CMK (cell line): Measurements from ENCODE around the genes THEGL and SPINK2.

- RRBS = no CpG with 5 or more reads among the region's 25 CpGs
Measured at GRCh38 chr4:54020101-54021414, 43.8 kb downstream of the CHIC2 start.

DNA sequence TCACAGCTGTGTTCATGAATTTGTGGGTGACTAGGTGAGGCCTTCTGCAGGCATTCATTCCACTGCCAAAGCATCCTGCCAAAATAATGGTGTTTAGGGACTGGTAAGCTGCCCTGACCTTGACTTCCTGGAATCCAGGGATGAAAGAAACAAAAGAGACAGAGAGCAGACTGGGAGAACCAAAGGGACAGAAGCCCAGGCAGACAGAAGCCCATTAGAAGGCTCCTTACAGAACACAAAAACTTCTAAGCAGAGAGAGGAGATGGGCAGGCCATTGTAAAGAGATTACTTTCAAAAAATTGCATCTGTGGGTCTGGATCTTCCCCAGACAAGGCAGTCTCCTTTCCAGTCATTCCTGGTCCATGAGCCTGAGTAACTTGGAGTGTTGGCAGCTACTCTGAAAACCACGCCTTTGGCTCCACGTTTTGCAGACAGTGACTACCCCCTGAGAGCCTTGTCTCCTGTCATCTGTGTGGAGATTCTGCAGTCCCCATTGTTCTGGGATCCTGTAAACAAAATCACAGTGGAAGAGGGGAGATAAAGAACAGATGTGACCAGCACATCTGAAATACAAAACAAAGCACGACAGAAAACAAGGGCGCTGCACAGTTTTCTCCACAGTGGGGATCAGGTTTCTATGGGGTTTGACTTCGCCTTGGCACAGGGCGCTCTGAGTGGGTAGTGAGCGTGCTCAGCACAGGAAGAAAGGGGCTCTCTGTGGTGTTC lies 31.9 kb upstream of the PDGFRA start:
- RRBS = no CpG with 5 or more reads among the region's 7 CpGs

DNA sequence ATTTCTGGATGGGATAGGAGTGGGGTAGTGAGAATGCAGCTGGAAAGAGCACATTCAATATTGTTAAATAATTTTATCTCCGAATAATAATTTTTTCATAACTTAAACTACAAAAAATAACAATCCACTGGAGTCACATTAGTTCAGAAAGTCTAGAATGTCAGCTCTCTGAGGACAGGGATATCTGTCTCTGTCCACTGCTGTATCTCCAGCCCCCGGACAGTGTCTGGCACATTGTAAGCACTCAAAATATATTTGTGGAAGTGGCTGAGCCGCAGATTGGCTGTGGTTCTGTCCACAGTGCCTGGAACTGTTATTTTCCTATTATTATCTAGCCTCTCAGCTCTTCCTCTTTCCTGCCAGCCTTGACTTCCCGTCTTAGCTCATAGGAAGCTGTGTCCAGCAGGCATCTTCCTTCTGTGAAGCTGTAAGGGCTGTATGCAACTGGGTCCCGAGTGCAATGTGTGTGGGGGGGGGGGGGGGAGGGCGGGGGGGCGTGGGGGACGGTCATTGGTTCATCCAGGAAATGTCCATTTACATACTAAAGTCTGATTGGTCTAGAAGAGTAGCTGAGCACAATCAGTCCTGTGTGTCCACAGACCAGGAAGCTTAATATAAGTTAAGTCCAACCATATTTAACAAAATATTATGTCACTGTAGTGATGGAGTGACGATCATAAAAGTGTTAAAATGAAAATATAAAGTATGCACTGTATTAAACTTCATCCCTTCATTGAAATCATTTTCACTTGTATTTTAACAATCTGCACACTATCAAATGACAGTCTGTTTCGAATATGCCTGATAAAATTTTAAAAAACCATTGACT lies 210.7 kb downstream of the PDGFRA start:
- RRBS = no CpG with 5 or more reads among the region's 10 CpGs

DNA sequence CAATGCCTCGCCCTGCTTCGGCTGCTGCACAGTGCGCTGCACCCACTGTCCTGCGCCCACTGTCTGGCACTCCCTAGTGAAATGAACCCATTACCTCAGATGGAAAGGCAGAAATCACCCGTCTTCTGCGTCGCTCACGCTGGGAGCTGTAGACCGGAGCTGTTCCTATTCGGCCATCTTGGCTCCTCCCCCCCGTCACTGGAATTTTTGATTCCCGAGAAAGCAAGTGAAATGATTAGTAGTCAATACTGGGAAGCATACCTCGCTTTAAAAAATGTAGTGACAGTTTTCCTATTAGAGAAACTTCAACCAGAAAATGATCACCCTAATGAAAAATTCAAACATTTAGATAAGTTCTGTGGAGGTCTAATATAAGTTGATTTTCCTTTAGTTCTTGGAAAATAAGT lies 122.9 kb upstream of the KIT start:
- RRBS = no CpG with 5 or more reads among the region's 13 CpGs

DNA sequence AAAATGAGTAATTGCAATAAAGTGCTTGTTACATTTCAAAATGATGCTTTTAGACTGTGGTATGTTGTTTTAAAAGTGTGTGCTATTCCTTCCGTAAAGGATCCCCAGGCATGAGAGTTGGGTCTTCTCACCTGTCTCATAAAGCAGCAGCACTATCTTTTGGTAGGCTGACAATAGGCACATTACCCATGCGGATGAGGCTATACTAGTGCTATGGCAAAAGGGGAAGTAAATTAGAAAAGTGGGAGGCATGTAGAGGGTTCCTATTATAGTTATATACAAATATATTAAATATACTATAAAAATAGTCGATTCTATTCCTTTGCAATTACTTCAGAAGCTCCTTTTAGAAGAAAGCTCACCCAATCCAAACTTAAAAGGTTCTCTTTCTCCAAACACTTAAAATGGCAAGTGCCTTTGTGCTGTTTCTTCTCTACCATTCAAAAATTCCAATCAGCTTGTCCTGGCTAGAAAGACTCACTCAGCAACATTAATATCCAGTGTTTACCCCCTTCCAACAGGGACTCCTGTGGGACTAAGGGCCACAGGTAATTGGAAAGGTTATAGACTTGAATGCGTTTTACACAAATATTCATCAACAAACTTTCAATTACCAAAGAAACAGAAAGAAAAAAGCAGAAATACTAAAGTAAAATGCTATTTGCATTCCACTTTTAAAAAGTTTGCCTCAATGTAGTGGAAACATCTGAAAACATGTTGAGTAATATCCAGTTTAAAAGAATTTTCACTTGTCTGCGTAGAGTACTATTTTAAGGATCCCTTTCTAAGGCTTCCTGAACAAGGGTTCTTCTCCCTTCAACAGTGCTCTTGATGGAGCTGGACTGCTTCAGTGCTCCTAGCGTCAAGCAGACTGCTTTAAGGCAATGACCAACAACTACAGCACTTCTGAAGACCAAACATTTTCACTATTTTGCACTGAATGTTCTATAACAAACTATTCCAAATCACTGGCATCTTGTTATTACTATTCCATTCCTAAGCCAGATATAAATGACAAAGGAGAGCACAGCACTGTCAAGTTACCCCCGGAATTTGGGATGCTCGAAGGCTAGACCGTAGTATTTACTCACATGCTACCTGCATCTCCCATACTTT lies 35.7 kb downstream of the TMEM165 start:
- RRBS = no CpG with 5 or more reads among the region's 9 CpGs

DNA sequence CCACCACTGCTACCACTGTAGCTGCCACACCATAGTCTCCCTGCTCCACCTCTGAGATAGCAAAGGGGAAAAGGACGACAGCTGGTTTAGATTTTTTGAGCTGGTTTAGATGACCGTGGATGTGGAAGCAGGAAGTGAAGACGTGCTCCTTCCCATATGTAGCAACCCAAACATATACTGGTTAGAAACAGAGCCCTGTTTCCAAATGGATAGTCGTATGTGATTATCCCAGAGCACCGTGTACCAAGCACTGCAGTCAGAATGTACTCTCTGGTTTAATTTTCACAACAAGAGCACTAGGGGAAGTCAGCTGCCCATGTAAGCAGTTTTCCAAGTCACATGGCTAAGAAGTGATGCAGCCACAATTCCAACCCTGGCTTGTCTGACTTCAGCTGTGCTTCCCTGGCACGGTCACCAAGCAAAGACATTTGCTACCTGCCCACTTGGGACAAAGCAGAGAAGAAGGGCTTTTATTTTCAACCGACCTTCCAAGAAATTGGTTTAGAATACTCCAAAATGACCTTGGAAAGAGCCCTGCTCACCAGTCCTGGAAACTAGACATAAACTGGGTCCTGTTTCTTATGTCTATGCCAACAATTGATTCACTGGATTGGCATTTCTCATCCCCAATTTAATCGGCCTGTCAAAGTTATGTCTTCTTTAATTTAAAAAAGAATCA lies 28.2 kb upstream of the CEP135 start:
- RRBS = no CpG with 5 or more reads among the region's 8 CpGs

GRCh38 chr4:56009379-56009958 lies 39.4 kb upstream of the CRACD start:
- RRBS = no CpG with 5 or more reads among the region's 11 CpGs

DNA sequence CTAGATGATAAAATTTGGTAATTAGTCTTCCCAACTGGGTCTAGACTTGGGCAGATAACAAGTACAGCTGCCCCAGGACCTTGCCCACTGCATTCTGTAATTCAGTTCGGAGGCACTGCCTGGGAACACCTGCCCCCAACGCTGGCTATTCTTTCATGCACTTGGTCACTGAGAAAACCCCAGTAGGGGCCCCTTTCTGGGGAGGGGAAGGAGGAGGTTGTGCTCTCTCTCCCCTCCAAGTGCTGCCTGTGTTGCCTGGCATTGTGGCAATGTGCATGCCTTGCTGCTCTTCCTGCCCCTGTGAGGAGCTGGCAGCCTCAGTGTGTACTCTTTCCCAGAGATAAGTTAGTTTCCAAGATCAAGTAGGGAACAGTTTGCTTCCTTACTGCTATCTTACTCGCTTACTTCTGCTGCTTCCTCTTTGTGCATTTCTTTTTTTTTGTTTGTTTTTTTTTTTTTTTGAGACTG lies 90.8 kb downstream of the AASDH start:
- RRBS = no CpG with 5 or more reads among the region's 3 CpGs

GRCh38 chr4:56314593-56314949 lies 72.7 kb downstream of the AASDH start:
- RRBS = no CpG with 5 or more reads among the region's 22 CpGs

- RRBS = 1% methylated on average over 11 of the region's 69 CpGs
Measured at GRCh38 chr4:56530170-56531159, at the start of gene THEGL. TSS of gene THEGL (plus strand) at chr4:56530606.

GRCh38 chr4:56656668-56657472 lies 24.2 kb downstream of the HOPX start:
- RRBS = no CpG with 5 or more reads among the region's 11 CpGs

GRCh38 chr4:56821193-56821920 lies at the start of gene SPINK2:
TSS of gene SPINK2 (minus strand) at chr4:56821701.
- RRBS = 74% methylated on average over 12 of the region's 55 CpGs

- RRBS = no CpG with 5 or more reads among the region's 7 CpGs
Measured at GRCh38 chr4:56909681-56910046, 2.0 kb downstream of the REST start.

- RRBS = no CpG with 5 or more reads among the region's 15 CpGs
Measured at GRCh38 chr4:56910530-56911395, 3.1 kb downstream of the REST start.

DNA sequence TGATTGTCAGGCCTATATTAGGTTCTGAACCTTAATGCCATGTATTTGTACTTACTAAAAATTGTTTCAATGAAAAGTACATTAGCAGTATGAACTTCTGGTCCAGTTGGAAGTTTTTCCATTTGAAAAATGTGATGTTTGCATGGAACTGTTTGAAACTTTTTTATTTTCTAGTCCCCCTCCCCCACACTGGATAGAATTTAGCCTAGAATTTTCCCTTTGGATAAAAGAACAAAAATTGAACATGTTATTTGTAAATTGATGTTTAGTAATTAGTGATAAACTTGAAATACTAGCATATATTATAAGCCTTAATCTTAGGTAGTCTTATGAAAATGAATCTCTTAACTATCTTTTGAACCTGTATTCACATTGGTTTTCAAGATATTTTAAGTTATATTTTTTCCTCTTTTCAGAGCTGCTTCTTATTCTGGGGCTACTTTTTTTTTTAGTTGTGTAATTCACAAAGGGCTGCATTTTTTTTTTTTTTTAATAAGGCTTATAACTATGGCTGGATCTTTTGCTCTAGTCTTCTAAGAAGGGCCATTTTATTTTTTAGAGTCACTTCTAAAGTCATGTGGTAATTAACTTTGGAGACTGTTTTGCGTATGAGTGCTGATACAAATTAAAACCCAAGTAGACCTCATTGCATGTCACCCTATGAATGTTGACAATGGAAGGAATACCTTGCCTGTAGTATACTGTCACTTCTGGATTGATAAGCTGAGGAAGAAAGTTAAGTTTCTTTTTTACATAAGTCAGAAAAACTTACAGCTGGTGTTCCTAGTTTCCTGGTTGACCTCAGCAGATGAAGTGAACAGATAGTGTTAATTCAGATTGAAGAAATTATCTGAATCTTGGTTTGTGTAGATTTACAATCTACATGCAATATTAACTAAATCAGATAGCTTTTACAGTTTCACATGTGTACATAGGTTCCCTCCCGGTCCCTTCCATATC lies 27.1 kb downstream of the REST start:
- RRBS = no CpG with 5 or more reads among the region's 2 CpGs

- RRBS = no CpG with 5 or more reads among the region's 1 CpG
Measured at GRCh38 chr4:57085766-57086199, 24.4 kb downstream of the IGFBP7 start.

GRCh38 chr4:57111174-57111501 lies 953 bp upstream of the IGFBP7 start:
- RRBS = no CpG with 5 or more reads among the region's 5 CpGs

GRCh38 chr4:57451264-57451791 lies 341.1 kb upstream of the IGFBP7 start:
- RRBS = no CpG with 5 or more reads among the region's 2 CpGs

- RRBS = no CpG with 5 or more reads among the region's 14 CpGs
Measured at GRCh38 chr4:61199957-61200242, 226 bp upstream of the ADGRL3 start.